Peripheral blood mononuclear cell (primary cell): ENCODE results near the genes GALNTL6 and ASB5.

GRCh38 chr4:169663484-169664408 lies 43.4 kb downstream of the CLCN3 start:
- PRO-cap, 8 experiments: no peak in any of the 8 experiments

GRCh38 chr4:169724152-169725337 lies 33.2 kb downstream of the HPF1 start:
- PRO-cap, 8 experiments: no peak in any of the 8 experiments

DNA sequence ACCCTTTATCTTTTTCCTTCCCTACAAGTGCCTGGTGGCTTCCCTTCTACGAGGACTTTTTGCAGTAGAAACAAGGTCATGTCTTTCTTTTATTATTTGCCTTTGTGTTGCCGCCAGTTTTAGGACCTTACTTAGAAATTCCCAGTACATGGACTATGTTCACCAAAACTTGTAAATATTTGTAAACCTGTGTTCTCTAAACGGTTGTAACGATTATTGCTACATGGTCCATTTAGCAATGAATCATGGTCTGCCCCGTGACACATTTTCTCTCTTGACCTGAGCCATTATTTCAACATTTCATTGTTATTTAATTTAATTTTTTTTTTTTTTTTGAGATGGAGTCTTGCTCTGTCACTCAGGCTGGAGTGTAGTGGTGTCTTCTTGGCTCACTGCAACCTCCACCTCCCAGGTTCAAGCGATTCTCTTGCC lies 110.6 kb downstream of the MFAP3L start:
- PRO-cap, 8 experiments: no peak in any of the 8 experiments

- PRO-cap, 8 experiments: no peak in any of the 8 experiments
Measured at GRCh38 chr4:170026747-170027740, 849 bp upstream of the MFAP3L start.

- PRO-cap, 8 experiments: no peak in any of the 8 experiments
Measured at GRCh38 chr4:170226052-170226467, 136.3 kb upstream of the AADAT start.

DNA sequence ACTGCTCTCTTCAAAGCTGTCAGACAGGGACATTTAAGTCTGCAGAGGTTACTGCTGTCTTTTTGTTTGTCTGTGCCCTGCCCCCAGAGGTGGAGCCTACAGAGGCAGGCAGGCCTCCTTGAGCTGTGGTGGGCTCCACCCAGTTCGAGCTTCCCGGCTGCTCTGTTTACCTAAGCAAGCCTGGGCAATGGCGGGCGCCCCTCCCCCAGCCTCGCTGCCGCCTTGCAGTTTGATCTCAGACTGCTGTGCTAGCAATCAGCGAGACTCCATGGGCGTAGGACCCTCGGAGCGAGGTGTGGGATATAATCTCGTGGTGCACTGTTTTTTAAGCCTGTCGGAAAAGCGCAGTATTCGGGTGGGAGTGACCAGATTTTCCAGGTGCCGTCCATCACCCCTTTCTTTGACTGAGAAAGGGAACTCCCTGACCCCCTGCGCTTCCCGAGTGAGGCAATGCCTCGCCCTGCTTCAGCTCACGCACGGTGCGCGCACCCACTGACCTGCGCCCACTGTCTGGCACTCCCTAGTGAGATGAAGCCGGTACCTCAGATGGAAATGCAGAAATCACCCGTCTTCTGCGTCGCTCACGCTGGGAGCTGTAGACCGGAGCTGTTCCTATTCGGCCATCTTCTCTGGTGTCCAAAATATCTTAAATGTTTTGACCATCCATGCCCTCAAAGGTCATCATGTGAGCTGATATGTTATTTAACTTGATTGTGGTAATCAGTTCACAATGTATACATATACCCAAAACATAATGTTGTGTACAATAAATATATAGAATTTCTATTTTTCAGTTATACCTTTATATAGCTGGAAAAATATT lies 698.8 kb upstream of the AADAT start:
- PRO-cap, 8 experiments: no peak in any of the 8 experiments

DNA sequence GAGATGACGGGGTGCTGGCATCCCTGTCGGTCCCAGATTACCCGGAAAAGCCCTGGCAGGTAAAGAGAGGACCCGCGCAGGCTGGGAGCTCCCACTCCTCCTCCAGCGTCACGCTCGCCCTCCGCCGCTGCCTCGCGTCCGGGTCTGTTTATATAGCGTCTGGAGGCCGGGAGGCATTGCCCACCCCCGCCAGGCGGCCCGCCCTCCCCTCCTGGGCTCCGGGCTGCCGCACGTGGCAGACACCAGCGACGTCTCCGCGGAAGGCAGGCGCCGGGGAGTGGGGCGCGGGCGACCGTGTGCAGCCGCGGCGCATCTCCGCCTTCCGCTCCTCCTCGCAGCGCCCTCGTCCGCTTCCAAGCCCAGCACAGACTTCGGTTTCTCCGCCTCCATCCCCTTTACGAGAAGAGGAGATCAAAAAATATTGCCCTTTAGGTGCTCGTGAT lies at the start of gene GALNTL6:
GALNTL6 (plus strand) TSS at position 236 of the 443 bp plus-strand sequence.
- PRO-cap, 8 experiments: no peak in any of the 8 experiments

DNA sequence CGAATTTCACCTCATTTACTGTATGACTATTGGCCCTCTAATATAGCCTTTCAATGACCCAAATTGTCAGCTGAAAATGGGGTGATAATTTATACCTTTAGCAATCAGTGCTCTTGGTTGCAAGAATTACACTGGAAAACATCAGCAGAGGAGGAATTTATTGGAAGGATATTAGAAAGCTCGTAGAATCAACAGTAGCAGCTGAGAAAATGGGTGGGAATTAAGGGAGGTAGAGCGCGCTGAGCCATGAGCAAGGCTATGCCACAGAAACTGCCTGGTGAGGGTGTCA lies 110.3 kb upstream of the GALNT7 start:
- PRO-cap, 8 experiments: no peak in any of the 8 experiments

DNA sequence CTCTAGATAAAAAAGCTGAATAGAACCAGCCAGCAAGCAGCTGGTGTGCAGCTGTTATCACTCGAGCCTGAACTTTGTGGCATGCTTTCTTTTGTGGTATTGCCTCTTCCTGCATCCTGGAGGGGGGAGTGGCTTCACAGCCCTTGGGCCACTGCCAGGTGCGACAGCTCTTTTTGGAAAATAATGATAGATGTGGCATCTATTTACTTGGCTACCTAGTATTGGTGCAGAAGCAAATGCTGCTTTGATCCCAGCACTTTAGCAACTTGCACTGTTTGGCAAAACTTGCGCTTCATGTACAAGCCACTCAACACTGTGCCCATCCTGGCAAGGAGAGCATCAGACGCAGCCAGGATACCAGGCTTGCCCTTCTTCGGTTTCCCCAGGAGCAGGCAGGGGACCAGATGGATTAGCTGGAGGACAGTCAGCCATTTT lies 69.4 kb downstream of the HMGB2 start:
- PRO-cap, 8 experiments: no peak in any of the 8 experiments

- PRO-cap, 8 experiments: no peak in any of the 8 experiments
Measured at GRCh38 chr4:173425343-173425735, 26.4 kb upstream of the SCRG1 start.

- PRO-cap, 8 experiments: no peak in any of the 8 experiments
Measured at GRCh38 chr4:173506352-173507209, 23.4 kb downstream of the HAND2 start.

DNA sequence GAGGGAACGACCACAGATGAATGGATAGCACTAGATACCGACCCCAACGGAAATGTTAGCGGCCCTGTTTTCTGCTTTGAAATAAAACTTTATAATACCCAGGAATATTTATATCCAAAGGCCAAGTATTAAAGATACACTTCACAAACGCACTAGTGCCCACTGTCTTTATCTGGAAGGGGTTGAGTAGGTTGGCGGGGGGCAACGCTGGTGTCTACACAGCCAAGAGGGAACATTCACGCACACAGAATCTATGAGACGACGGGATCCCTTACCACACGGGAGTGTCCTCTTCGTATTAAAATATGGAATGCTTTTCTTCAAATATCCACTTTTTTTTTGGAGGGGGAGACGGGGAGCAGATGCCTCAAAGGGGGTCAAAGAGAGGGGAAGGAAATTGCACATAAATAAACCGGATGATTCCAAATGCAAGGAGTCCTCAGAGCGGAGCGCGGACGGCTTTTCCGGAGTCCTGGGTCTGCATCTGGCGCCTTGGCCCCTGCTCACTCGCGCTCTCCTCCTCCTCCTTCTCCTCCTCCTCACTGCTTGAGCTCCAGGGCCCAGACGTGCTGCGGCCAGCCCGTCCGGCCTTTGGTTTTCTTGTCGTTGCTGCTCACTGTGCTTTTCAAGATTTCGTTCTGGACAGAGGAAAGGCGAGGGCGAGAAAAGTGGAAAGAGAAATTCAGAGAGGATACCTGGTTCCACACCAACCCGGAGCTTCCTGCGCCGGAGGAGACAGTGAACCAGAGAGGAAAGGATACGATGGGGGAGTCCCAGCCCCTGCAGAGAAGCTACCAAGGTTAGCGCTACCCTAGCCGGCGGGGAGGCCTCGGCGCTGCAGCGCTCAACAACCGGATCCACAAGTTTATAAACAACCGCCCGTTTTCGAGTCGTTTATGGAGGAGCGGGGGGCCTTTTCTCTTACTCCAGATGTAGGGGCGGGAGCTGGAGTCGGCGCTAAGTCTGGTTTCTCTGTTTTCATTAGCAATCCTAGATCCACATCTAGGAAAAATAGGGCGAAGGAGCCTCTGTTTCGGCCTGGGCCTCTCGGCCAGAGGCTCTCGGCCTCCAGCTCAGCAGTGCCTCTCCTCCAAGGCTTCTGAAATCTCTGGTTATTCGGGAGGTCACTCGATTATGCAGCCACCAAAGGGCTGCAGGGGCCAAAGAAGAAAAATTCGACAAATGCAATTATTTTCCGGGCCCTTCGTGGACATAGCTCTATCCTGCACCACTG lies 2.9 kb downstream of the HAND2 start:
- PRO-cap, 8 experiments: no peak in any of the 8 experiments

GRCh38 chr4:173925304-173925821 lies 358.1 kb downstream of the FBXO8 start:
- PRO-cap, 8 experiments: no peak in any of the 8 experiments

- PRO-cap, 8 experiments: no peak in any of the 8 experiments
Measured at GRCh38 chr4:174213713-174214508, 69.6 kb downstream of the FBXO8 start.

DNA sequence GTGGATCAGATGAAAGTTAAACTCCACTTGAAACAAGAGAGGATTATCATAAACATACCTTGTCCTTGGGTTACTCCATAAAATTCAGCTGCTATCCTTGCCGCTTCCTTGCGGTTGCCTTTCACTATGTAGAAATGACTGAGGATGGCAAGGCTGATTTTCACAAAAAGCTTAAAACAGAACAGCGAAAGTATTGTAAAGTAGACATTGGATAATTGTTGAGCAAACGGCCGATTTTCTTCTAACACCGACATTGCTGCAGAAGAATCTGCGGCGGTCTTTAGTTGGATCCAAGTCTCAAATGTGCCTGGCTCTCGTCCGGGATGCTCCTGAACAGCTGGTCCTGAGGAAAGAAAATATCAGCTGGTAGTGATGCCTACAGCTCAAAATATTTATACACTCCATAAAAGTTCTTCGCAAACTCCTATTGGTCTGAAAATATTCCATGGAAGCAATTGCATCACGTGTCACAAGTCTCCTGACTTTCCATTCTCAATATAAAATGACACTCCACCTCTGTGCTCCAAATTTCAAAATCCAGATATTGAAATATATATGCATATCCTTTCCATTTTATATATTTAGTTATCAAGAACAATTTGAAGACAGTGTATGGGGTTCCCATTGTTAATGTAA lies at the start of gene ASB5:
ASB5 (minus strand) TSS at position 368 of the 636 bp plus-strand sequence.
- PRO-cap, 8 experiments: no peak in any of the 8 experiments

DNA sequence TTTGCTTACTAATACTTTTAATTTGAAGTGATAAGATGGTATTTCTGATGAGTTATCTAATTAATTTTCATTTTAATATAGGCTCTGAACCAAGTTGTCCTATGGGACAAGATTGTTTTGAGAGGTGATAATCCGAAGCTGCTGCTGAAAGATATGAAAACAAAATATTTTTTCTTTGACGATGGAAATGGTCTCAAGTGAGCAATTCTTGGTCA lies 7.2 kb downstream of the SPCS3 start:
- PRO-cap, 8 experiments: no peak in any of the 8 experiments

DNA sequence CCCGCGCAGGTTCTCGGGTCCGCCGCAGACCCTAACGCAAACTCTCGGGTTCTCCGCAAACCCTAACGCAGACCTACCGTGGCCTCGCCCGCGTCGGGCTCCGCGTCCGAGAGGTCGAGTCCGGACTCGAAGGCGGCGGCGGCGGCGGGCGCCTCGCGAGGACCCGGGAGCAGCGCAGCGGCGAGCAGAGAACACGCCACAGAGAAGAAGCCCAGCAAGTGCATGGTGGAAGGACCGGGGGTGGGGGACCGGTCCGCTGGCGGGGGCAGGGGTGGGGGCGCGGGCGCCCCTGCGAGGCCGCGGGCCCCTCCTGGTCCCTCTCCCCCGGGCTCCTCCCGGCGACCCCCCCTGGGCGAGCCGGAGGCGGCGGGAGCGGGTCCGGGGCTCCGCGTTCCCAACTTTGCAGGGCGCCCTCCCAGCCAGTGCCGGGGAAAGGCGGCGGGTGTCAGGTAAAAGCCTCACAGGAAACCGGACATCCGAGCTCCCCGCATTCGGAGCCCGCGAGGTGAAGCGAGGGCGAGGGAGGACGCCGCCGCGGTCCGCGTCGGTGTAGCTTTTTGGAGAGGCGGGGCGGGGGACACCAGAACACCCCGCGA lies 536 bp downstream of the VEGFC start:
- PRO-cap, 8 experiments: no peak in any of the 8 experiments

GRCh38 chr4:177533374-177533756 lies 91.1 kb upstream of the AGA start:
- PRO-cap, 8 experiments: peak in 2 of 8 experiments; most common plus-strand start chr4:177533519 (in 2)

GRCh38 chr4:177907607-177908200 lies 465.5 kb upstream of the AGA start:
- PRO-cap, 8 experiments: no peak in any of the 8 experiments

DNA sequence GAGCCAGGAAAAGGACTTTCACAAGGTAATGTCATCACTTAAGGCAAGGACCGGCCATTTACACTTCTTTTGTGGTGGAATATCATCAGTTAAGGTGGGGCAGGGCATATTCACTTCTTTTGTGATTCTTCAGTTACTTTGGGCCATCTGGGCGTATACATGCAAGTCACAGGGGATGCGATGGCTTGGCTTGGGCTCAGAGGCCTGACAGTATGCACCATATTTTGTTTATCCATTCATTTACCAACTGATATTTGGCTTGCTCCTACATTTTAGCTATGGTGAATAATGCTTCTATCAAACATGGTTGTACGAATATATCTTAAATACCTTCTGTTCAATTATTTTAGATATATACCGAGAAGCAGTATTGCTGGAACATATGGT lies 1728.1 kb upstream of the AGA start:
- PRO-cap, 8 experiments: no peak in any of the 8 experiments